ENCODE data around the gene GAA.

GRCh38 chr17:79005335-79005946 is 4.1 kb downstream of the CANT1 start:
- PRO-cap = no peak
- RAMPAGE, long total RNA, 2 experiments = no peak in any of the 2 experiments

DNA sequence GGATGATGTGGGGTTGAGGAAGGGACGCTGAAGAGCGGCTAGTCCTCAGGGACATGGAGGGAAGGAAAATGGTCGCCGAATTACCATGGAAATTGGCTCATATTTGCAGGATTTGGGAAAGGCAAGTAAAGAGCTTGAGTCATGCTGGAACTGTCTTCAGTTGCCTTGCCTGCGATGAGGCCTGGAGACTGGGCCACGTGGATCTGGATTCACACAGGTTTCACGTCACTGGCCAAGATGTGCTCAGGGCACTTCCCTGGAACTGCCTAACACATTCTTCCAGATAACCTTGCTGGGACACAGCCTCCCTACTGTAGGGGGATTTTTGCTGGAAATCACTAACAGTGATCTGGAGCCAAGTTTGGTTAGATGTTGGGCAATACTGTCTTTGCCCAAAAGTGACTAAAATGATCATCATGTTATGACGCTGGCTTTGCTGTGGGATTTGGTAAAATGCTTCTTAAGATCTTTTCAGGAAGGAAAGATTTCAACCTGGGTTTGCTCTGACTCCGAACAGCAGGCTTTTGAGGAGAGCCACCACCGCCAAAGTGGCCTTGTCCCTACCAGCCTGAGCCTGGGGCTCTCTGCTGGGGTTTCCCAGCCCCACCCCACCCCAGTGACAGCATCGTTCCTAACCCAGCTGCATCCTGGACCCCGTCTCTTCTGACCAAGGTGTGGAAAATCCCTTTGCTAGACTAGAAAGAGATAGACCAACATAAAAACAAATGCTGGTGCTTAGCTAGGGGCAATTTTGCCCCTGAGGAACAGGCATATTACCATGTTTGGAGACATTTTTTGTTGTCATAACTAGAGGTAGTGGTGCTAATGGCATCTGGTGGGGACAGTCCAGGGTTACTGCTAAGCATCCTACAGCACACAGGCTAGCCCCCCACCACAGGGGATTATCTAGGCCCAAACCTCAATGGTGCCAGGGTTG is 14.7 kb downstream of the C1QTNF1 start:
- PRO-cap = unidirectional peak, plus-strand start at position 490 of the sequence
- RAMPAGE, long total RNA, 2 experiments = no peak in any of the 2 experiments

DNA sequence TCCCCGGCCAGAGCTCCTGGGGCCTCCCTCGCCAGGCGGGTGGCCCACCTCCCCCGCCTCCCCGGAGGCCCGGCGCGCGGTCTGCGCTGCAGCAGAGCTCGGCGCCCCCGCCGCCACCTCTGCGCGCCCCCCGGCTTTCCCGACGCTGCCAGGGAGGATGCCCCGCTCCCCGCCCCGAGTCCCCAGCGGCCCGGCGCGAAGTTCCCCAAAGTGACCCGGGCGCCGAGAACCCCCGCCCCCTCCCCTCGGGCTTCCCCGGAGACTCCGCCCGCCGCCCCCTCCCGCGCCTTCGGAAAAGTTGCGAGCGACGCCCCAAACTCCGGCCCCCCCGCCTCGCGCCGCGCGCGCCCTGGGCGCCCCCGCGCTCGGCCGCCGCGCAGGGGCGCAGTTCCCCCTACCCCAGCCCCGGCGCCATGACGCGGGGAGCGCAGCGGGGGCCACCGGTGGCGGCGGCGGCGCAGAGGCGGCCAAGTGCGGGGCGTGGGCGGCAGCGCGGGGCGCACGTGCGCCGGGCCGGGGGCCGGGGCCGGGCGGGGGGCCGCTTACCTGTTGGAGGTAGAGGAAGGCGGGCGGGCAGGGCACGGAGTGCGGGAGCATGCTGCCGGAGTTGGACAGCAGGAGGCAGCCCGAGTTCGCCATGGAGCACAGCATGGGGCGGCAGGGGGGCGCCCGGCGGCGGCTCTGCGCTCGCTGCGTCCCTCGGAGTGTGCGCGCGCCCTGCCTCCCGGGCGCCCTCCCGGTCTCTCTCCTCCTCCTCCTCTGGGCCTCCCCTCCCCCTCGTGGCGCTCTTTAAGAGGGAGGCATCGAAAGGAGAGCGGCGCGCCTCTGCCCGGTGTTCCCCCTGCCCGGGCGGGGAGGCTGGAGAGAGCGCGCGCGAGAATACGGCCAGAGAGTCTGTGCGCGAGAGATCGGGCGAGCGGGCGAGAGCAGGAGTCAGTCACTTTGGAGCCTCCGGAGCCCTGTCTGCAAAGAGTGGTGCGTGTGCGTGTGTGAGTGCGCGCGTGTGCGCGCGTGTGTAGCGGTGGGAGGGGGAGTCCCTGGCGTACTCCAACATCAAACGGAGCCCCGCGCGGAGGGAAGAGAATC is 108.4 kb downstream of the ENGASE start:
- PRO-cap = no peak
- RAMPAGE, long total RNA, 2 experiments = no peak in any of the 2 experiments

DNA sequence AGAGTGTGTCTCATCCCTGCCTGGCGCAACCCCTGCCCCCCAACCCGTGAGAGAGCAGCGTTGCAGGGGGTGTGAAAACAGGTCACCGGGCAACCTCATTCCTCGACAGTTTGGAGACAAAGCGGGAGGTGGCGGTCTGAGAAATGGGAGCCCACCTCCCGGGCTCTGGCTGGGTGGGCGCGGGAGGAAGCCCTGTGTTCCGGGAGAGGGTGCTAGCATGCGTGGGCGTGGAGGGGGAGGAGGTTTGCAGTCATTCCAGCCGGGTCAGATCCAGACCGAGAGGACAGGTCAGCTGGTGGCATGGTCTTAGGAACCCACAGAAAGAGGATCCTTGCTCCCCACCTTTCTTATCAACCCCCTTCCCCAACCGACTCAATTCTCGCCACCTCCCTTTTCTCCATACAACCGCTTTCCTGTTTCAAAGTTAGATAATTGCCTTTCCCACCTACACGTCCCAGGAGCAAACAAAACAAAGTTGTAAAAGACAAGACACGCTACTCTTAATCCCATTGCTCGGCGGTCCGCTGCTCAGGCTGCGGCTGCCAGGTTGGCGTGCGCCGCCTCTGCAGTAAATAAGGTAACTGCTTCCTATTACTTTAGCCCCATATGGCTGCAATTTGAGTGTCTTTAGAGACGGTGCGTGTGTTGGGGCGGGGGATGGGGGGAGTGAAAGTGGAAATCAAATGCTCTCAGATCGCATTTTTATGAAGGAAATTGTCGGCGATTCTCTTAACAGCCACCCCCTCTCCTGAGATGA is 3.4 kb upstream of the CBX8 start:
- PRO-cap = no peak
- RAMPAGE, long total RNA, 2 experiments = no peak in any of the 2 experiments

- PRO-cap = no peak
- RAMPAGE, long total RNA, 2 experiments = no peak in any of the 2 experiments
Observed at GRCh38 chr17:79810604-79811366, 13.9 kb upstream of the CBX8 start.

- PRO-cap = no peak
- RAMPAGE, long total RNA, 2 experiments = no peak in any of the 2 experiments
Observed at GRCh38 chr17:79835914-79836587, 3.2 kb downstream of the CBX4 start.

DNA sequence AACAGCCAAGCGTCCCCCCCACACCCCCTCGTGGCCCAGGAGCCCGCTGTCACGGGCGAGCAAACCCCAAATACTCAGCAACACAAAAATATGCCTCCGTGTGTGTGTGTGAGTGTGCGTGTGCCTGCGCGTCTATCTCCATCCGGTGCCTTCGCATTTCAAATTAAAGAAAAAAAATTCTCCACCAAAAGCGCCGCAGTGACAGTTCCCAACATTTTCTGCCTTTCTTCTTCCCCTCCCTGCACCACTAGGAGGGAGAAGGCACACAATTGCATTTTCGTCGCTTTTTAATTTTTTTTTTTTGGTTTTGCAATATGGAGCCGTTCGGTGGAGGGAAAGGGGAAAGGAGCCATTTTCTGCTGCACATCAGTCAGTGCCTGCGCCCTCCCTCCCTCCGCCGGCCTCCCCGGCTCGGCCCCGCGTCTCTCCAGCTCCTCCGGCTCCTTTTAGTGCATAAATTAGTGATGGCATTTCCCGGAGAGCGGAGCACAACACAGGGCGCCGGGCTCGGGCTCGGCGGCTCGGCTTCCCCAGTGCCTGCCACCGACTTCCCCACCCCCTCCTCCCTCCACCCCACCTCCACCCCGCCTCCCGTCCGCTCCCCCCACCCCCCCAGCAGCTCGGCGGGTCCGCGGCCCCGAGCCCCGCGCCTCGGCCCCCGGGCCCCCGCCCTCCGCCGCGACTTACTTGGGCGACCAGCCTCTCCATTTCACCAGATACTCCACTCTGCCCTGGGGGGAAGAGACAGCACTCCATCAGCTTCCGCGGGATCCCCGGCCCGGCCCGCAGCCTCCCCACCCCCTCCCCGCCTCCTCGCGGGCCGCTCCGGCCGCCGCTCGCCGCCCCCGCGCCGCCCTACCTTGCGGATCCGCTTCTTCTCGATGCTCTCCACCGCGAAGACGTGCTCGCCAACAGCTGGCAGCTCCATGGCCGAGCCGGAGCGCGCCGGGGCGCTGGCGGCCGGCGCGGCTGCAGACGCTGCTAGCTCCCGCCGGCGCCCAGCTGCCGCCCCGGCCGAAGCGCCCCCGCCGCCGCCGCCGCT is 595 bp downstream of the CBX4 start:
- PRO-cap = bidirectional peak, plus-strand start at position 715 of the sequence, minus-strand start at position 554 of the sequence
- RAMPAGE, long total RNA, 2 experiments = no peak in any of the 2 experiments

GRCh38 chr17:79841402-79842504 is 2.5 kb upstream of the CBX4 start:
- PRO-cap = no peak
- RAMPAGE, long total RNA, 2 experiments = no peak in any of the 2 experiments

GRCh38 chr17:79892235-79892974 is 53.2 kb upstream of the CBX4 start:
- PRO-cap = no peak
- RAMPAGE, long total RNA, 2 experiments = no peak in any of the 2 experiments

DNA sequence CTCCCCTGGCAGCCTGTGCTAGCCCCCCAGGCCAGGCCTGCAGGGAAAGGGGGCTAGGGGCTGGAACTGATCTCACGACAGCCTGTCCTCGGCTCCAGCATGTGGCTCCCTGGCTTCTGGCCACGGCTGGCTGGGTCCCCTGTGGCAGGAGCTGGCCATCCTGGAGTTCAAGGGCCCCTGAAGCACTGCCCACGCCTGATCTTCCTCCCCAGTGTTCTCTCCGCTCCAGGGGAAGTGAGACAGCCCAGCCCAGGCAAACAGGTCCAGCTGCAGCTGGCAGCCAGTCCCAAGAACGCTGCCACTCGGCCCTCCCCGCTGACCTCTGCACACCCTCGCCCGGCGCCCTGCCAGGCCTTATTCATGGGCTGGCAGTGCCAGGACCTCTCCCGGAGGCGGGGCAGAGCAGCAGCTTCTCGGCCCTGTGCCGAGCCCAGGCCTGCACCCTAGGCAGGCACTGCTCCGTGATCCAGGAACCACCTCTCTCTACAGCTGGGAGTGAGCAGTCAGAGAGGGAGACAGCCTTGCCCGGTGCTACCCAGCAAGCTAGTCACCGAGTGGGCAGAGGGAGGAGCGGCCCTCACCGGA is 79.8 kb upstream of the CBX4 start:
- PRO-cap = unidirectional peak, minus-strand start at position 219 of the sequence; unidirectional peak, minus-strand start at position 236 of the sequence
- RAMPAGE, long total RNA, 2 experiments = no peak in any of the 2 experiments

GRCh38 chr17:79919532-79919906 is 80.3 kb upstream of the CBX4 start:
- PRO-cap = no peak
- RAMPAGE, long total RNA, 2 experiments = no peak in any of the 2 experiments

GRCh38 chr17:79921633-79922446 is 82.6 kb upstream of the CBX4 start:
- PRO-cap = no peak
- RAMPAGE, long total RNA, 2 experiments = no peak in any of the 2 experiments

DNA sequence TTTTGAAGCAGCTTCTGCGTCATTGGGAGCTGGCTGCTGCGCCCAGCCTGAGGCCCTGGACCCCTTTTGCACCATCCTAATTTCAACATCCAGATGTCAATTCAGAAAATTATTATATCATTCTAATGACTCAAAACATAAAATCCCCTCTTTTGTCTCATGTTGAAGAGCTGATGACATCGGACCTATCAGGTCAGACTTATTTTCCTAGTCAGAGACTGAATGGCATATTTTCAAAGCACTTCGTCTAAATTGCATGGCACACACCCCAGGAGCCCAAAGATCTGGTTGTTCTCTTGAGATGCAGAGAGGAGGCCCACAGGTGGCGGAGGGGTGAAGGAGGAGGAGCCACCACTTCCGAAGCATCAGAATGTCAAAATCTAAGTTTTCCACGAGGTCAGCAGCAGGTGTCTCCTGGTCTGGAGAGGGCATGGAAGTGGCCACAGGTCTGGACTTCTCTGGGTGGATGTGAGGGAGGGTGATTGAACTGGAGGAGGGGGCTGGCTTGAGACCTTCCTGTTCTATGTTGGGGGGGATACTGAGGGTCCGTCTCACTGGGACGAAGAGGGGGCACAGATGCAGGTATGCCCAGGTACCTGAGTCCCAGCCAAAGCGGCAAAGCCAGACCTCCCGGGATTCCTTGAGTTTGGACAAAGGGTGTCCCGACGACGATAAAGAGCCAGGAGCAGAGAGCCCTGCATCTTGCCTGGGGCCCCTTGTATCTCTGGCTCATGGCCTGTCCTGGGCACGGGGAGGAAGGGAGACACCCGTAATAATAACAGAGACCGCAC is 93.7 kb upstream of the CBX4 start:
- PRO-cap = no peak
- RAMPAGE, long total RNA, 2 experiments = no peak in any of the 2 experiments

DNA sequence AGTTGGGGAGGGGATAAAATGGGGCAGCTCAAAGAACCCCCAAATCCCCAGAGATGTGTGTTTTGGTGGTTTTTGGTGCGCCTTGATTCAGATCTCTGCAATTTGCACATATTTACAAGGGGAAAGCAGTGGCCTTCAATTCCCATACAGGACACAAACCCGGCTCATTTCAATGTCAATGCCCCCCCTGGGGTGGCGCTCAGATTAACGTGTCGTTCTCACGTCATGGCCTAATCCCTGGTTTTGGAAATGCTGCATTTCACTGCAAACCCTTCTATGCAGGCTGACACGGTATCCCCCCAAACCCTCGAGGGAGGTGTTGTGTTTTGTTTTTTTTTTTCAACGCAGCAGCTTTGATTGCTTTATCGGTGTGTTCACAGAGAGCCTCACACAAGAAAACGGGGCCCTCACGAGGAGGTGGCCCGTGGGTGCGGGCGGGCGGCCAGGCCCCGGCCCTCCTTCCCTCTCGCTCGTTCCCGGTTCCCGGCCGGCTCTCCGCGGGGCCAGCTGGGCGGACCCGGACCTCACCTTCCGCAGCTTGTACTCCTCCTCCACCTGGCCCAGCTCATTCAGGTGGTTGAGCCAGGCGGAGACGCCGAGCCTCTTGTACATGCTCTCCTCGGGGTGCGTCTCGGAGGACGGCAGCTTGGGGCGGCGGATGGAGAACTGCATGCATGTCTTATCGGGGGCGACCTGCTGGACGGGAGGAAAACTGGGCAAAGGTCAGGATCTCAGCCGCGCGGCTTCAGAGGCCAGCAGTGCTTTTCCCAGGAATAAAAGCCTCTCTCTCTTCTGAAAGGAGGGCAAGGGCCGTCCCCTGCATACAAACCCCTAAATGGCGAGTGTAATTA is 85.6 kb downstream of the TBC1D16 start:
- PRO-cap = no peak
- RAMPAGE, long total RNA, 2 experiments = no peak in any of the 2 experiments

DNA sequence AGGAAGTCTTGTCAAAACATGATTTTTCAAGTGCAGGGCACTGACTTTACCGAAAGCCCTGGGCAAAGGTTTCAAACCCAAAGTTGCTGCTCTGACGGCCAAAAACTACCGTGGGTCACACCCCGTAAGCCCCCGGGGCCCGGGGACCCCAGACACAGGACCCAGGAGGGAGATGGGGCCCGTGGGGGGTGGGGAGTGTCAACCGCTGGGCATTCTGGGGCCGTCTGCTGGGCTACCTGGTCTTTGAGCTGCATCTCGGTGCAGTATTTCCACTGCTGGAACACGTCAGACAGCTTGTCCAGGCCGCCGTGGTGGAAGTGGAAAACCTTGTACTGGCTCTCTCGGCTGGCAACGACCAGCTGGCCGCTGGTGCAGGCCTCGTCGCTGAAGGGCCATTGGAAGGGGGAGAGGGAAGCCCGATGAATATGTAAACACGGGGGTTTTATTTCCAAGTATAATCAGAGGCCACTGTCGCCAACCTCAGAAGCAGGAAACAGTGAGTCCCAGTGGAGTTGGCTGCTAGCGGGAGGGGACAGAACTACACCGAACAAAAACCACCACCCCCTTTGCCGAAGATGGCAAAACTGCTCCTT is 84.4 kb downstream of the TBC1D16 start:
- PRO-cap = no peak
- RAMPAGE, long total RNA, 2 experiments = no peak in any of the 2 experiments

DNA sequence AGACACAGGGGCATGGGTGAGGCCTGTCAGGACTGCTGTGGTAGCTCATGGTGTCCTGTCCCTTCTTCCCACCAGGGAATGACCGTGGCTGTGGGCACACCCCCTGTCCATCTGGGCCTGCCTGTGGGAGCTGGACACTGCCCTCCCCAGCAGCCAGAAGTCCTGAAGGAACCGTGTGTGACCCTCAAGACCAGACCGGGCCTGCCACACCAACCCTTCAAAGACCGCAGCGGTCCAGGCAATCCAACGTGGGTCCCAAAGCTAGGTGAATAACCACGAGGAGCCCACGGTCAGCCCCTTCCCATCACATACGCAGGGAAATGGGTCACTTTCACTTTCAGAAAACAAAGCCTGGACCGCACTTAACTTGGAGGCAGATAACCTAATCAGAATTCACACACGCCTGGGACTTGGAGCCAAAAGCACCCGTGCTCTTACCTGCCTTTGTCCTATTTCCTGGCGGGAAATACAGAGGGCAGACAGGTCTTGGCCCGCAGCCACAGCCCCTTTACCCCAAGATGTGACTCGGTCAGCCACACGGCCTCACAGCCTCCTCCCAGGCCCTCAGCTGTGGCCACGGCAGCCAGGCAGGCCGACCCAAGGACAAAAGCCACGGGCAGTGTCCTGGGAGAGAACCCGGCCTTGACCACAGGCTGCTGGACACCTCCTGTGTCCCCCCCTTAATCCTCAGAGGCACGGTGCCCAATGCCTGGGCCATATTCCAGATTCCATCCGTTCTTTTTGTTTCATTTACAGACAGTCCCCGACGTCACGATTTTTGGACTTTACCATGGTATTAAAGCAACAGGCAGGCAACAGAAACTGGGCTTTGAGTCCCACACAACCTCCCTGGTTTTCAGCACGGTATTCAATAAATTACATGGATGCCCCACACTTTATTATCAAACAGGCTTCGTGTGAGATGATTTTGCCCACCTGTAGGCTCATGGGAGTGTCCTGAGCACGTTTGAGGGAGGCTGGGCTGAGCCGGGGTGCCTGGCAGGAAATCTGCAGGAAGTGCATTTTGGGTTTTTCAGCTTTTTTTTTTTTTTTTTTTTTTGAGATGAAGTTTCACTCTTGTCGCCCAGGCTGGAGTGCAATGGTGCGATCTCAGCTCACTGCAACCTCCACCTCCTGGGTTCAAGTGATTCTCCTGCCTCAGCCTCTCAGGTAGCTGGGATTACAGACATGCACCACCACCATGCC is 30.2 kb upstream of the GAA start:
- PRO-cap = unidirectional peak, plus-strand start at position 395 of the sequence
- RAMPAGE, long total RNA, 2 experiments = no peak in any of the 2 experiments

DNA sequence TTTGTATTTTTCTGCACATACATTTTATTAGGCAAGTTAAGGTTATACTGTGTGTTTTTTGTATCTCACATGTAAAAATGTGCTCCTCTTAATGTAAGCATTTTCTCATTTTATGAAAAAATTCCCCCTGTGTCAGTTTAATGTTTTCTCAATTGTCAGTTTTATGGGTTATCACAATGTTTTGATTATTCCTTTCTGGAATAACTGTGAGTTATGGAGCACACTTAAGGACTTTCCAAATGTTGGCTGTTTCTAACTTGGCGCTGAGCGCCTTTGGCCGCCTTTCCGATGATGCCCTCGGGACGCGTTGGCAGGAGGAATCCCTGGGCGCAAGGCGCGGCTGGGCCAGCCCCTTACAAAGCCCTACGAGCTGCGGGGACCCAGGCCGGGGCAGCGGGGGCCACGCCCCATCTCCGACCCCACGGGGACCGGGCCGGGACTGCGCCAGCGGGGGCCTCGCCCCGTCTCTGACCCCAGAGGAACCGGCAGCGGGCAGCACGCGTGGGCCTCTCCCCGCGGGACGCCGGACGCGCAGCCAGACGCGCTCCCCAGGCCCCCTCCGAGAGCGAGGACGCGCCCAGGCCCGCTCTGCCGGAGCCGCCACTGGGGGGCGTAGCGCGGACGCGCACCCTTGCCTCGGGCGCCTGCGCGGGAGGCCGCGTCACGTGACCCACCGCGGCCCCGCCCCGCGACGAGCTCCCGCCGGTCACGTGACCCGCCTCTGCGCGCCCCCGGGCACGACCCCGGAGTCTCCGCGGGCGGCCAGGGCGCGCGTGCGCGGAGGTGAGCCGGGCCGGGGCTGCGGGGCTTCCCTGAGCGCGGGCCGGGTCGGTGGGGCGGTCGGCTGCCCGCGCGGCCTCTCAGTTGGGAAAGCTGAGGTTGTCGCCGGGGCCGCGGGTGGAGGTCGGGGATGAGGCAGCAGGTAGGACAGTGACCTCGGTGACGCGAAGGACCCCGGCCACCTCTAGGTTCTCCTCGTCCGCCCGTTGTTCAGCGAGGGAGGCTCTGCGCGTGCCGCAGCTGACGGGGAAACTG is at the start of gene GAA:
TSS of gene GAA (plus strand) at position 739 of the 1,035 bp plus-strand sequence.
- PRO-cap = bidirectional peak, plus-strand start at position 765 of the sequence, minus-strand start at position 586 of the sequence
- RAMPAGE, long total RNA, 2 experiments = start-site peak on the plus strand in 2 of 2 experiments, centred at positions 728 to 747 of the sequence, 507 to 552 reads per replicate

DNA sequence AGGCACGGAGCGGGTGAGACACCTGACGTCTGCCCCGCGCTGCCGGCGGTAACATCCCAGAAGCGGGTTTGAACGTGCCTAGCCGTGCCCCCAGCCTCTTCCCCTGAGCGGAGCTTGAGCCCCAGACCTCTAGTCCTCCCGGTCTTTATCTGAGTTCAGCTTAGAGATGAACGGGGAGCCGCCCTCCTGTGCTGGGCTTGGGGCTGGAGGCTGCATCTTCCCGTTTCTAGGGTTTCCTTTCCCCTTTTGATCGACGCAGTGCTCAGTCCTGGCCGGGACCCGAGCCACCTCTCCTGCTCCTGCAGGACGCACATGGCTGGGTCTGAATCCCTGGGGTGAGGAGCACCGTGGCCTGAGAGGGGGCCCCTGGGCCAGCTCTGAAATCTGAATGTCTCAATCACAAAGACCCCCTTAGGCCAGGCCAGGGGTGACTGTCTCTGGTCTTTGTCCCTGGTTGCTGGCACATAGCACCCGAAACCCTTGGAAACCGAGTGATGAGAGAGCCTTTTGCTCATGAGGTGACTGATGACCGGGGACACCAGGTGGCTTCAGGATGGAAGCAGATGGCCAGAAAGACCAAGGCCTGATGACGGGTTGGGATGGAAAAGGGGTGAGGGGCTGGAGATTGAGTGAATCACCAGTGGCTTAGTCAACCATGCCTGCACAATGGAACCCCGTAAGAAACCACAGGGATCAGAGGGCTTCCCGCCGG is 653 bp downstream of the GAA start:
- PRO-cap = no peak
- RAMPAGE, long total RNA, 2 experiments = no peak in any of the 2 experiments

DNA sequence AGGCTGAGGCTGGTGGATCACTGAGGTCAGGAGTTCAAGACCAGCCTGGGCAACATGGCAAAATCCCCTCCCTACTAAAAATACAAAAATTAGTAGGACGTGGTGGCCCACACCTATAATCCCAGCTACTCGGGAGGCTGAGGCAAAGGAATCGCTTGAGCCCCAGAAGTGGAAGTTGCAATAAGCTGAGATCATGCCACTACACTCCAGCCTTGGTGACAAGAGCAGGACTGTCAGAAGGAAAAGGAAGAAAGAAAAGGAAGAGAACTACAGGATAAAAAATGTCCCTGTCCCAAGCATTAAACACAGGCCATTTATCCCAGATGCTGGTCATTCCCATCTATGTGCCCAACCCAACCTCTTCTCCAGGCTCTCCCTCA is 1.6 kb downstream of the EIF4A3 start:
- PRO-cap = no peak
- RAMPAGE, long total RNA, 2 experiments = no peak in any of the 2 experiments

- PRO-cap = no peak
- RAMPAGE, long total RNA, 2 experiments = no peak in any of the 2 experiments
Observed at GRCh38 chr17:80174934-80175897, 5.4 kb downstream of the CARD14 start.